Measurements from ENCODE around the genes MOXD1 and VNN1.

DNA sequence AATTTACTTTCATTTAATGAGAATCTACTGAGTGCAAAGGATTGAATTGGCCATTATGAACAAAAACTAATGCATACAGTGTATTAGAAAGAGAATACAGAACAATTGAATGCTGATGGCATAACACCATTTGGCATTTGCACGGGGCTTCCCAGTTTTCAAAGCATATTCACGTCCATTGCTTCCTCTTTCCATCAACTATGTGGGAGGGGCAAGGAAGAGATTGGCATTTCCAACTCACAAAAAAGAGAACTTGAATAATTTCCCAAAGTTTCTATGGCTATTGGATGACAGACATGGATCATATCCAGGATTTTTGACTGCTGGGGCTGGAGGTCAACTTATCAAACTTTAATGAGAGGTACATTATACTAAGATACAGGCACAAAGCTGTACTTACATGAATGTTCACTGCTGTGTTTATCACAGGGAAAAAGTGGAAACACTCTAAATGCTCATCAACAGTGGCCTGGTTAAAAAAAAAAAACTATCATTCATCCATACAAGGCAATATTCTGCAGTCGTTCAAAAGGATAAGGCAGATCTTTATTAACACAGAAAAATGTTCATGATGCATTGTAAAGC lies 23.1 kb upstream of the ARG1 start:
- RRBS, result no CpG with 5 or more reads among the region's 3 CpGs

GRCh38 chr6:131562205-131562863 lies 10.7 kb upstream of the ARG1 start:
- RRBS, result no CpG with 5 or more reads among the region's 4 CpGs

DNA sequence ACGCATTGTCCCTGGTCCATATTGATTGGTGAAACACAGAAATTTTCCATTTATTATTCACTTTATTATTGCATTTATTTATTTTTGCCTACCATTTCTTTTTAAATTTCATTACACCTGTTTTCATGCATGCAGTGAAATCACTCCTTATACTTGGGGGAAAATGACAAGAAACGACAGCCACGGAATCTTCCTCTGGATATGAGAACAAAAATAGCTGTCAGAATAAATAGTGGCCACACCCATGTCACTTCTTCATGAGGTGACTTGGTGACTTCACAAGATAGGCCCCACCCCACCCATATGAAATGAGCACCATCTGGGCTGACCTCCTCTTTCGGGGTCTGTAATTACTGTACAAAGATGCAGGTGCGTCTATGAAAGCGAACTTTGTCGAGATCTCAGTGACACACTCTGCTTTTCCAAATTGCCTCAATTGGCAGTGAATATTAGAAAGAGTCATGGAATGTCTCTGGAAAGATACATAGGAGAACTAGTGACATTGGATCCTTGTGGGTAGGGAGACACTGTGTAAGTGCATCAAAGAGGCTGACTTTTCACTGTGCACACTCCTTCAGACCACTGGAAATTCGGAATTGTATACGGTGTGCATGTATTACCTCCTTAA lies 184.2 kb upstream of the CCN2 start:
- RRBS, result no CpG with 5 or more reads among the region's 9 CpGs

GRCh38 chr6:132354411-132355319 lies 46.6 kb downstream of the MOXD1 start:
- RRBS, result no CpG with 5 or more reads among the region's 7 CpGs

DNA sequence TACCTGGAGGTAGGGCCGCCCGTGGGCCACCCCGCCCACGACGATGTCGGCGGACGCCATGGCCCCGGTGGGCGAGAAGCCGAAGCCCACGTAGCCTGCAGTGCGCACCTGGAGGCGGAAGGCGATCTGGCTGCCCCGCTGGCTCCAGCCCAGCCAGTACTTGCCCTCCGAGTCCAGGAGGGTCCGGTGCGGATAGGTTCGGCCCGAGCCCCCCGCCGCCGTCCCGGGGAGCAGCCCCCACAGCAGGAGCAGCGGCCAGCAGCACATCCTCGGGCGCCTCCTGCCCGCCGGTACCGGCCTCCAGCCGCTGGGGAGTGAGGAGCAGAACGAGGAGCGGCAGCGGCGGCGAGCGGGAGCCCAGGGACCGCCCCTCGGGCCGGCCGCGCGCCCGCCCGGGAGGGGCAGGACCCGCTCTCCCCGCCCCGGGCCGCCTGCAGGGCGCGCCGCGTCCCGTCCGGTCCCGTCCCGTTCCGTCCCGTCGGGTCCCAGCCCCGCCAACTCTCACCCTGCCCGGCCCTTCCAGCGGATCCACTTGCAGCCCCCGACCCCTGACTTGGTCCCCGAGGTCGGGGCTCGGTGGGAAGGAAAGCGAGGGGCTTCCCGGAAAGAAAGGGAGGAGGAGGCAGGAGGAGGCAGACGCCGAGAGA lies at the start of gene MOXD1:
TSS of gene MOXD1 (minus strand) at position 316 of the 647 bp plus-strand sequence.
- RRBS, result 2% methylated on average over 45 of the region's 72 CpGs

DNA sequence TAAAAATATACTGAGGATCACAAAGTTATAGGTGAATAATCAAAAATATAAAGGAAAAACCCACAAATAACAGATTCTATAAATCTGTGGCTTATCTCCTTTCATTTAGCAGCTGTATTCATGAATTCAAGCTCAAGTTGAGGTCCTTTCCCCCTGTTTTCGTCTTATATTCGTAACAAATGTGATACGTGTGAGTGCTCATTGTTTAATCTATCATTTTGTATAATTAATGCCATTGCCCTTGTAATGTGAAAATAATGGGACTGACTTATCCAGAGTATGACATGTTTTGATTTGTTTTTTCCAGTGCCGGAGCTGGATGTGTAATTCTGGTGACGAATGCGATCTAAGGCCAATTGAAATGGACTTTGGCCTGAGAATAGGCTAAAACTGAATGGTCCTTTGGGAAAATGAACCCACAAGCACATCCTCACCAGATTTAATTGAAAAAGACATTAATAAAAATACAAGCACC lies 6.5 kb upstream of the TAAR5 start:
- RRBS, result no CpG with 5 or more reads among the region's 6 CpGs

GRCh38 chr6:132713559-132714601 lies at the start of gene VNN1:
Gene VNN1 (minus strand): TSS chr6:132714055.
- RRBS, result no CpG with 5 or more reads among the region's 11 CpGs

DNA sequence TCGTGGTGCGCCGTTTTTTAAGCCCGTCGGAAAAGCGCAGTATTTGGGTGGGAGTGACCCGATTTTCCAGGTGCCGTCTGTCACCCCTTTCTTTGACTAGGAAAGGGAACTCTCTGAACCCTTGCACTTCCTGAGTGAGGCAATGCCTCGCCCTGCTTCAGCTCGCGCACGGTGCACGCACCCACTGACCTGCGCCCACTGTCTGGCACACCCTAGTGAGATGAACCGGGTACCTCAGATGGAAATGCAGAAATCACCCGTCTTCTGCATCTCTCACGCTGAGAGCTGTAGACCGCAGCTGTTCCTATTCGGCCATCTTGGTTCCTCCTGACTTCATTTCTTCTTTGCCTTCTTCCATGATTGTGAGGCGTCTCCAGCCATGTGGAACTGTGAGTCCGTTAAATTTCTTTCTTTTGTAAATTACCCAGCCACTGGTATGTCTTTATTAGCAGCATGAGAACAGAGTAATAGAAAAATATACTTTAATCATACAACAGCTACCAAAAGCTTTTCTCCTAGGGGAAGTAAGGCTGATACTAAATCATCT lies 93.3 kb upstream of the EYA4 start:
- RRBS, result no CpG with 5 or more reads among the region's 21 CpGs

GRCh38 chr6:133755739-133756426 lies 133.0 kb upstream of the TCF21 start:
- RRBS, result no CpG with 5 or more reads among the region's 6 CpGs

- RRBS, result no CpG with 5 or more reads among the region's 1 CpG
These were observed 127.2 kb upstream of the TCF21 start for GRCh38 chr6:133761733-133762130.

DNA sequence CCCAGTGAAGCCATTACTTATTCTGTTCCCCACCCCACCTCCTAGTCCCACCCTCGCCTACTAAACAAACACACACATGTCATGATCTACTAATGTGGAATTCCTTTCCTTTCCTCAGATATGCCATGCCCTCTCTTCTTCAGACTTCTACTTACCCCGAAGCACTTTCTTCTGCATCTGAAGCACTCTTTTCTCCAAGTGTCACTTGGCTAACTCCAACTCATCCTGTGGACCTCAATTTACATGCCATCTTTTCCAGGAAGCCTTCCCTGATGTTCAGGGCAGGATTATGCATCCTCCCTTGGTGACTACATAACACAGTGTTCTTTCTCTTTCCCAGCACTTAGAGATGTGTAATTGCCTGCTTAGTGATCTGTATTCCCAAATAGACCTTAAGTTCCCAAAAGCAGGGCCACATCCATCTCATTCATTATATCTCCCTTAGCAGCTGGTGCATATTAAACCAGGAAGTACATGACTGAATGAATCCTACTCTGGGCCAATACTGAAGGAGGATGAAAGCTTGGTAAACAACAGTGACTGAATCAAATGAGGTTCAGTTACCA lies 121.6 kb upstream of the TCF21 start:
- RRBS, result no CpG with 5 or more reads among the region's 2 CpGs

DNA sequence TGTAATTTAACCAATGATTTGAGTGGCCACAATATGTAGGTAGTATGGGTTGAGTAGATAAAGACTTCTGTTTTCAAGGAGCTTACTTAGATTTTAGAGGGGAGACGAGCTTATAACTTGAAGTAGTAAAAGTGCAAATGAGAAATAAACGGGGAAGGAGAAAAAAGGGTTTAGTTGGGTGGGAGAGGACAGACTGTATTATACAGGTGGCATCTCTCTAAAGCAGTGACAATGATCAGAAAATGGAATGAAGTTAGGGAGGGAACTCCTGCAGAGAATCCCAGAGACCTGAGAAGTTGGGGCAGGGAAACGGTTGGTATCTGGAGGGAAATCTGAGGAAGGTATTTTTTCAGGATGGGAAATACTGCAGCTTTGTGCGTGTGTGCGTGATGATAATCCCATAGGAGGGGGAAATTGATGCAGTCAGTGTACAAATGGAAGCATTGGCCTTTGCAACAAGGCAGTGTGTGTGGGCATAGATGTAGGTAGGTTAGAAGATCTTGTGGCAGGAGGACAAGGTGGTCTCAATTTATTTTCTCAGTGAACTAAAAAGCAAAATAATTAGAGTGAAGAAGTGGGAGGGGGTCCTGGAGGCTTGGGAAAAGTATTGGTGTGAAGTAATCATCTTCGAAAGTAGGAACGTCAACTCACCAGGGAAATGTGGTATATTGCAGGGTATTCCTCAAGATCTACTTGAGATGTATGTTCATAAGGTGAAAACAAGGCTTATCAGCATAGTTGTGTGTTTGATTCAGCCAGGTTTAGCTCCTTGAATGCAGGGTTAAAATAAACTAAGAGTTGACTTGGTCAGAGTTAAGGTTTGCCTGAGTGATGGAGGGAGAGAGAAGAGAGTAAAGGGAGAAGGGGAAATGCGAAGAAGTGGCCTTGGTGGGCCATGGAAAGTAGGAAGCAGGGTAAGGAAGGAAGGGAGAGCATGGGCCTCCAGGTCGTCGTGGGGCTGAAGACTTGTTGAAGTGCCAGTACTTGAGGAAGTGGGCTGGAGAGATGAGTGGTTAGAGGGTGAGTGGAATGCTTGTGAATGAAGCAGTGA lies 39.1 kb downstream of the TBPL1 start:
- RRBS, result no CpG with 5 or more reads among the region's 10 CpGs

GRCh38 chr6:134002716-134003531 lies 49.5 kb downstream of the SLC2A12 start:
- RRBS, result no CpG with 5 or more reads among the region's 8 CpGs

GRCh38 chr6:134049105-134049624 lies 3.3 kb downstream of the SLC2A12 start:
- RRBS, result no CpG with 5 or more reads among the region's 7 CpGs

DNA sequence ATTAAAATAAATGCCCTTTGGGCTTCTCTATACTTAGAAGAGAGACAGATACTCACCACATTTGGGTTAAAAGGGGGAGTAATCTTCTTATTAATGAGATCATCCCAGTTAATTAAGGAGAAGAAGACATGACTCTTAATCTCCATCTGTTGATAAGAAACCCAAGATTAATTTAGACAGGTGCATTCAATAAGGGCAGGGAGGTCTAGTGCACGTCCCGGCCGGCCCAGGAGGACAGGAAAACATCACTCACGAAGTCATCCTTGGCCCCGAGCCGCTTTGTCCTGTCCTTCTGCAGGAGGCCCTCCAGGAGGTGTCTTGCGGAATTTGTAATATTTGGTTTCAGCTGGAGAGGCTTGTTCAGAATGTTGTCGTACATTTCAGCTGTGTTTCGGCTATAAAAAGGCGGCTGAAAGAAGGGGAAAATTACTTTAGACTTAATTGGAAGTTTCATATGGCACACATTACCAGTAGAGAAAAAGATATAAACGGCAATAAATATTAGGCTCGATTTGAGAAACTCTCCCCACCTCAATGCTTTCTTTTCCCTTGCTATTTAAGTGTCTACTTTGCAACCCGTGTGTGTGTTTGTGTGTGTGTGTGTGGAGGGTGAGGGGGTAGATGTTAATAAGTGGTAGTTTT lies 118.5 kb upstream of the SLC2A12 start:
- RRBS, result no CpG with 5 or more reads among the region's 13 CpGs

DNA sequence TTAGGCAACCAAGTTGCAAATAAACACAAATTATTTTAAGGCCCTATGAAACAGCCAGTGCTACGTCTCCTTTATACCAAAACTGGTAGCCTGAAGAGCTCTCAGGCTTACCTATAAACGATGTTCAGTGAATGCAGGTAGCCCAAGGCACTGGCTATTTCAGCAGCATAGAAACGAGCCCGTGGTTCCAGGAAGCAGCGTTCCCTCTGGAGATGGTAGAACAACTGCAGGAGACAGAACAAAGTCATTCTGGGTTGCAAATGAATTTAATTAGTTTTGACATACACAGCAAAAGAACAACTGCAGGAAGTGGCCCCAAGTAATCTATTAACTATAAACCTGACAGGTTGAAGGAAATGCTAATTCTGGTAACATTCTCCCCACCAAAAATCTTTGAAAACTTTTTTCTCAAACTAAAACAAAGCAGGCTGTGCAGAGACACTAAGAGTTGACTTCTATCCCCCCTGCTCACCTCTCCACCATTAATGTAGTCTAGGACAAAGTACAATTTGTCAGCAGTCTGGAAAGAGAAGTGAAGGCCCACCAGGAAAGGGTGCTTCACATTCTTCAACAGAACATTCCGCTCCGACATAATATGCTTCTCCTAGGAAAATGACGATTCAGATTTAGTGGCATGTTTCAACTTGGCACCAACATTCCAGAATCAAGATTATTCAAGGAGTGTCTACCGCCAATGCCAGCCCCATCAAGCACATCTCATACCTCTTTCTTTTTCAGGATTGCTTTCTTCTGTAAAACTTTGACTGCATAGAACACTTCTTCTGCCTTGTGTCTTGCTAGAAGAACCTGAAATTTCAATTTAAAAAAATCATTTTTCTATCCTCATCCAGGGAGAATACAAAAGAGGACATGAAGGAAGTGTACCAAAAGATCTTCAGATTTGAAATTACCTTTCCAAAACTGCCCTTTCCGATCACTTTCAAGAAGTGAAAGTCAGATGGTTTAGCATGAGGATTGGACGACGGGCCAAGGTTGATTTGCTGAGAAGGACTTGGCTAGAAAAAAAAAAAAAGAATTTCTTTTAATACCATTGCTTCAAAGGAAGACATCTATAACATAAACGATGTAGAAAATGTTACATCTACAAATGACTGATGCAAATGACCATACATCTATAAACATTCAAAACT lies 120.5 kb upstream of the SLC2A12 start:
- RRBS, result no CpG with 5 or more reads among the region's 13 CpGs

DNA sequence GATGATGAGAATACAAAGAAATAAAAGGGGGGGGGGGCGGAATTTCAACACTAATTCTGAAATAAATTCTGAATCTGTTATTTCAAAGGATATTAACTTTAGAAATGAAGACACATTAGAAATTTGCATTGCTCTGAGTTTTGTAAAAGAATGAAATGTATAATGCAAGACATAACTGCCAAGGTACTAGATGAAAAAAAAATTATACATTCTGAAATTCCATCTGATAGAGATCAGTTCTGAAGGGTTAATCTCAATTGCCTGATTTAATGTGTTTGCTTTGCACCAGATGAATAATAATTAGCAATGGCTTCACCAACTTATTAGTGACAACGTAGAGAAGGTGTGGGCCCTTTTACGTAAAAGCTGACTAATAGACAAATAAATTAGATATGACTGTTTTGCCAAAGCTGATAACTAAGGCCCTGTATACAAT lies 11.0 kb downstream of the SGK1 start:
- RRBS, result no CpG with 5 or more reads among the region's 3 CpGs

DNA sequence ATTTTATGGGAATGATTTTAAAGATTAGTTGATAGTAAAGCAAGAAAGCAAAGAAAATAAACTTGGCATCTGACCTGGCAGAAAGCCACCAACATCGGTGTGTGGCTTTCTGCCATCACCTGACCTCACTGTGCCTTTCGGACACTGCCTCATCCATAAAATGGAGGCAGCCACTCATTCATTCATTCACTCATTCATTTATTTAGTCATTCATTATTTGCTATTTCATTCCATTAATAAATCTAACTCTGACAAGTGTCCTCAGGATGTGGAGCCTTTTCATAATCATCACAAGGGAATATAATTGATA lies 773 bp upstream of the SGK1 start:
- RRBS, result no CpG with 5 or more reads among the region's 2 CpGs

- RRBS, result no CpG with 5 or more reads among the region's 24 CpGs
These were observed 30.3 kb upstream of the SGK1 start for GRCh38 chr6:134347749-134349030.

- RRBS, result no CpG with 5 or more reads among the region's 8 CpGs
These were observed 146.7 kb upstream of the SGK1 start for GRCh38 chr6:134464527-134465083.